H9 (cell line): ENCODE data around the genes ADAM23, CREB1 and CRYGD.

DNA sequence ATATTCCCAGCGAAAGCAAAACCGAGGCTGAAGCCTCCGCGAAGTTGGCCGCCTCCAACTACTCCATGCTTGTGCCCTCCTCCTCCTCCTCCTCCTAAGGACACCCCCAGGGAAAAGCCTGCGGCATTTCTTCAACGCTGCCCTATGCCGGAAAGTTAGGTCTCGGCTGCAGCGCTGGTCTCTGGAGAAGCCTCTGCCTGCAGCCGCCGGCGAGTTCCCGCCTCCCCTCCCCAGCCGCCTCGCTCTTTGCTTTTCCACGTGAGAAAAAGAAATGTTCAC is 3.8 kb downstream of the NRP2 start:
- PRO-cap = no peak

GRCh38 chr2:205764202-205764823 is 82.0 kb downstream of the NRP2 start:
- PRO-cap = bidirectional peak, plus-strand start at chr2:205764380, minus-strand start at chr2:205764348; bidirectional peak, plus-strand start at chr2:205764658, minus-strand start at chr2:205764654

GRCh38 chr2:205984456-205984855 is 101.5 kb downstream of the INO80D start:
- PRO-cap = no peak

GRCh38 chr2:206443151-206444325 is at the start of gene ADAM23:
TSS of gene ADAM23 (plus strand) at chr2:206443532.
- PRO-cap = bidirectional peak, plus-strand start at chr2:206443559, minus-strand start at chr2:206443667; bidirectional peak, plus-strand start at chr2:206443972, minus-strand start at chr2:206444021

GRCh38 chr2:207120179-207120687 is 45.5 kb downstream of the KLF7 start:
- PRO-cap = no peak

DNA sequence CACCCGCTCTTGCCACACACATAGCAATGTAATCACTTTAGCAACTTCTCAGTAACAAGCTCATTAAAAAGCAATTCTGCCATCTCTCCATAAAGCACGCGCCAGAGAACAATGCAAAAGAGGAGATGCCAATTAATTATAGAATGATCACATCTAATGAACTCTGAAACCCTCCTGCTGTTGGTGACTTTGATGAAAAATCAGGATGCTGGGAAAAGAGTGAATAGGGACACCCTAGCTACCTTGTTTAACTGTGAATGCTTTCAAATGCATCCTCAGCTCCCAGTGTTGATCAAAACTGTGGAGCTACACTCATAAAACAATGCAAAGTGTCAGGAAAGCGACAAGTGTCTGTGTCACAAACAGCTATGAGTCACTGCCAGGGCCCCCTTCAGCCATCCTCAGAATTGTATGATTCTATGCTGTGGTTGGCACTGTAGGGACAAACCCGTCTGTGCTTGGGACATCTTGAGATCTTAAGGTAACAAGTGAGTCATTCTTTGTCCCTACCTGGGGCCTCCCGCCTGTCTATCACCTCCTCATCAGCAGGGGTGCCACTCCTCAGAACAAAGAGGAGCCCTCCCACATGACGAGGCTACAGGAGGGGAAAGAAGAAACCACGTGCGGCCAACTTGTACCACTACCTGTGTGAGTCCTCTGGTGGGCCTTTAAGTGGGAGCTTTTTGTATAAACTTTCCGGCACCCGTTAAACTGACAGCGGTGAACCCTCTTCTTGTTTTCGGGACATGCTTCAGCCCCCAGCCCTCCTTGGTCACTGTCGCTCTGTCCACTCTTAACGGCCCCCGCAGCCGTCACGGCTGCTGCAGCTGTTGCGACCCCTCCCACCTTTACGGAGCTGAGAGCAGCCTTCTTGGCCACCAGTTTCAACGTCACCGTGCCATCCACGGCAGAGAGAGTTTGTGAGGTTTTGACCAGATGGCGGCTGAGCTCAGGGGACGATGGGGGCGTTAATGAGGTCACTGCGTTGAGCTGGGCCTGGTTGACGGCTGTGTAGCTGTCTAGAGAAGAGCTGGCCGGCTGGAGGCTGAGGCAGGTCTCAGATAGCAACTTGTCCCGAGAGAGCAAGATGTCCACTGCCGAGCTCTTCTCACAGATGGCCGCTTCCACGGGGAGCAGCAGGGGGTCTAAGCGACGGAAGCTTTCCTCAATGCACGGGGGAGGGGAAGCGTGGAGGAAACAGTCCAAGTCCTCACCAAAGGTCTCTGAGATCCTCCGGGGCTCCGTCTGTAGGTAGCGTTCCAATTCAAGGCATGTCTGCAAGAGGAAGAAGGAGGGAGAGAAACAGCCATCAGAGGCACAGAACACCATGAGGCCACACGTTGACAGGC is 42.1 kb downstream of the KLF7 start:
- PRO-cap = no peak

- PRO-cap = no peak
Observed at GRCh38 chr2:207157884-207158255, 7.9 kb downstream of the KLF7 start.

- PRO-cap = no peak
Observed at GRCh38 chr2:207254504-207255478, 89.0 kb upstream of the KLF7 start.

GRCh38 chr2:207501208-207501729 is 28.5 kb upstream of the CREB1 start:
- PRO-cap = no peak

GRCh38 chr2:207502651-207503630 is 26.8 kb upstream of the CREB1 start:
- PRO-cap = no peak

GRCh38 chr2:207515565-207516159 is 14.1 kb upstream of the CREB1 start:
- PRO-cap = no peak

DNA sequence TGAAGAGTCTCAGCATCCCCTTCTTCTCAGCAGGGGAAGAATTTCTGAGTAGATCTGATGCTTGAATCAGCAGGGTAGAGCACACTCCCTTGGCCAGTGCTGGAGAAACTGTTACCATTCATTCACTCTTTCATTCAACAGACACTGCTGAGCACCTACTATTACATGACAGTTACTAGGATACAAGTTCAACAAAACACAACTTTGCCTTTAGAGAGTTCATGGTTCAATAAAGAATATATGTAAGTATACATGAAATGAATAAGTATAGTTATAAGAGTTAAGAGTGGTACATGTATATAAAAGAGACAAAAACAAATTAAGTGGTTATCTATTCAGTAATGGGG is 5.1 kb upstream of the CREB1 start:
- PRO-cap = no peak

GRCh38 chr2:207529863-207530547 is at the start of gene CREB1:
TSS of gene CREB1 (plus strand) at chr2:207529962.
- PRO-cap = bidirectional peak, plus-strand start at chr2:207529962, minus-strand start at chr2:207529773; bidirectional peak, plus-strand start at chr2:207530225, minus-strand start at chr2:207530303

- PRO-cap = bidirectional peak, plus-strand start at chr2:207792381, minus-strand start at chr2:207792203; unidirectional peak, minus-strand start at chr2:207792601
Observed at GRCh38 chr2:207792092-207792809, 22.5 kb upstream of the FZD5 start.

DNA sequence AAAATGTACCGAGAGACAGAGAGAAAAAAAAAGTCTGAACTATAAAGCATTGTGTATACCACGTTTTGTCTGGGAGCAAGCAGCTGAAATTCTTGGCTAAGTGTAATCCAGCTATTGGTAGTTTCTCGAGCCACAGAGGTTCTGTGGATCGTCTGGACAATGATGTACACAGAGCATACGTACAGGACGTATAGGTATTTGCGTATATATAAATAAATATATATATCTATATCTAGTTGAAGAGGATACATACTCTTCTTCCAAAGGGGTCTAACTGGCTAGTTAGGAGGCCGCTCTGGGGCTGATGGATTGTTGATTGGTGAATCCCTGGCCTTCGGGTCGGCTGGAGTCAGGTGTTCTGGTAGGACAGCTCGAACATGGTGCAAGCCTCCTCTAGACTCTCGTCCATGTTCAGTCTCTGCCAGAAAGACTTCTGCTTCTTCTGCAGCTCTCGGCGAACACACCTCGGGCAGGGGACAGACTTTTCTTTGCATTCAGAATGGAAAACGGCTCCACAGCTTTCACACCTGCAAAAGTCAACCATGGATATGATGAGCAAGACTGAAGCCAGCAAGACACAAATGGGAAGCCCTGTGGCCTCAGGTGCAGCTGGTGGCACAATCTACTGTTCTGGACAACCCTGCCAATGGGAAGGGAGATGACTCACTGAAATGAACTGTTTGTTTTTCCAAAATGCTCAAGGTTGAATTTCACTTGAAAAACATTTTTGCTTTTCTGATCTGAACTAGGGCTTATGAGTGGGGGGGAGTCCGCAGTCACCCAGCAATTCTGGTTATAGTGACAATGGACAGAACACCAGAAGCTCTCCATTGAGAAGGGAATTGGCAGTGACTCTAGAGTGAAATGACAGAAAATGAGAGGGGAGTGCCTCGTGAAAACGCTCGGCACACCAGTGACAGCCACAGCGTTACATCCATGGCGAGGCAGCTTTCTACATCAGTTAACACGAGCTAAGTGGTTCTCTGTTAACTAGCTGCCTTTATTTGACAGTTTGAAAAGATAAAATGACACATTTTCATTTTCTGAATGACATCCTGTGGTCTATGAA is 58.6 kb upstream of the FZD5 start:
- PRO-cap = no peak

DNA sequence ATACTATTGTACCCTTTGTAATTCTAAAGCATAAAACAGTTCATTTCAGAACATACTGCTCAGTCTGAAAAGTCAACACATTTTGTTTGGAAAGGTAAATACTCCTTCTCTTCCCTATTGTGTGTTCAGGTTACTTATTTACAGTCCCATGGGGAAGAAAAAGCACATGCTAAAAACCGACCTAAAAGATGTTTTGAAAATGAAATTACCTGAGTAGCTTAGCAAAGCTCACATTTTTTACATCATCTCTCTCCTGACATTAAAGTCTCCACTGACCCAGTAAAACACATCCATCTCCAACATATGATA is 75.5 kb upstream of the FZD5 start:
- PRO-cap = no peak

- PRO-cap = no peak
Observed at GRCh38 chr2:208124315-208124883, at the start of gene CRYGD. TSS of gene CRYGD (minus strand) at chr2:208124524.

DNA sequence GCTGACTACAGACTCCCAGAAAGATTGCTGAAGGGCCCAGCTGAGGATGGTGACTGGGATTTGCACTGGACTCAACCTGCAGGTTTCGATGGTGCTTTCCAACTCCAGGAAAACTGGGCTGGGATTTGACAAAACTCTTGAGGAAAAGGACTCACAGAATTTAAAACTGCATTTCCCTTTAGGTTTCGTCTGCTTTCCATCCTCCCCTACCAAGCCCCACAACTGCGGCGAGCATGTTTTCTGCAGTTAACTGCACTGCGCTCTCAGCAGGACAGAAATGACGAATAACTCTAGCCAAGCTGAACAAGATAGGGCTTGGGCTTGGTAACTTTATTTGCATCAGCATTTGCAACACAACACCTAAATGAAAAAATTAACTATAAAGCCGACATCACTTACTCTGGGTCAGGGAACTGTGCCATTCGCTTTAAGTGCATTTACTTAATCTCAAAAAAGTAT is 731 bp upstream of the PIKFYVE start:
- PRO-cap = bidirectional peak, plus-strand start outside the sequence, minus-strand start at position 273 of the sequence

DNA sequence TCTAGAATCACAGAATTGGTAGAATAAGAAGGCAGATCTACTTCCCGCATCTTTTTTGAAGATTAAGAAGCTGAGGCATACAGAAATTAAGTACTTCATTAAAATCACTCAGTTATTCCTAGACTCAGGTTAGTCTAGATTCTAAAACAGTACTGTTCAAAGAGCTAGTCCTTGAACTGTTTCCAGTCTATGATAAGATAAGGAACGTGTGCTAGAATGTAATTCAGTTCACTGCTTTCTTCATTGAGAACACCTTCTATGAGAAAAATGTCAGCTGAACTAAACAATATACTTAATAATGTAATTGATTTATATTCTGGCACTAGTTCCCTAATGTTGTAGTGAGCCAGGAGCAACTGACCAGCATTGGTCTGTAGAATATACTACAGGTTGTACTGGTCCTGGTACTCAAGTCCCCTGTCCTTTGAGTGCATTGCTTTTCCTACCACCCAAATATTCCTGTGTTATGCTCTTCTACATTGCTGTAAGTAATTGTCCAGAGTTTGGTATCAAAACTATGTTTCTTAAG is 53.5 kb upstream of the PTH2R start:
- PRO-cap = no peak

DNA sequence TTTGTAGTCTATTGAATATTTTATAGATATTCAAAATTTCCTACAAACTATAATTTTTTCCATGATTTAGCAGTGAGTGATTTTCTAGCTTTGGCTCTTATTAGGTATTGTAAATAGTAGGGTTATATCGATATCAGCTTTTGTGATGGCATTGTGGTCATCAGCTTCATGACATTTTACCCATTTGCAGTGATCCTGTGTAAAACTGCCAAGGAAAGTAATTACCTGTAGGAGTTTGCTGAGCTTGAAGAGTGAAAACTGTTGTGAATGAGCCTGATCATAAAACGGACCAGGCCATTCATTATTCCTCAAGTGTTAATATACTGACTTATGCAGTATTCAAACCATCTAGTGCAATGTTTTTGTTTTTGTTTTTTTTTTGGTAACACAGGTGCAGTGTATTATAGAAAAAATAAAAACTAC is 48.6 kb upstream of the PTH2R start:
- PRO-cap = no peak